GM12891 (cell line): ENCODE measurements around the genes NPAS2, TBC1D8 and MAP4K4.

DNA sequence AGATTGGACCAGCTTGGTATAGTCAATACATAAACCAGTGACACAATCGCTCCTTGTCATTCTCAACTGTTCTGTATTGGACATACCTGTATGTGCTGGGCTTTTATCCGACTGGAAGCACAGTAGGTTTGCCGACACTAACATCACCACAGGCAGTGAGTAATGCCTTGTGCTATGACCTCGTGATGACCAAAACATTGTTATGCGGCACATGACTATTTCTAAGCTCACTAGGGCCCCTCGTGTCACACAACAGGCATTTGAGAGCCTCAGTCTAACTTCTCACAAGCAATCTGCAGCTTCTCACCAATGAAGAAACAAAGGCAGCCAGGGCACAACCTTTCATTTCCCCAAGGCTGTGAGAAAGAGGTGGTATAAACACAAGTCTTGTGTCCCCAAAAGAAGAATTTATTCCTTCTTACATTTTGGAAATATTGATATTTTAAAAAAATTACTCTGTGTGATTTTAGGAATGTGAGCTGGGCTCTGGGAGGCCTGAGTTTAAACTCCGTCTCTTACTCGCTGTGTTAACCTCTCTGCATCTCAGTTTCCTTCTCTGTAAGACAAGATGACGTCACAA is 320.7 kb downstream of the AFF3 start:
- RRBS: no CpG with 5 or more reads among the region's 9 CpGs

DNA sequence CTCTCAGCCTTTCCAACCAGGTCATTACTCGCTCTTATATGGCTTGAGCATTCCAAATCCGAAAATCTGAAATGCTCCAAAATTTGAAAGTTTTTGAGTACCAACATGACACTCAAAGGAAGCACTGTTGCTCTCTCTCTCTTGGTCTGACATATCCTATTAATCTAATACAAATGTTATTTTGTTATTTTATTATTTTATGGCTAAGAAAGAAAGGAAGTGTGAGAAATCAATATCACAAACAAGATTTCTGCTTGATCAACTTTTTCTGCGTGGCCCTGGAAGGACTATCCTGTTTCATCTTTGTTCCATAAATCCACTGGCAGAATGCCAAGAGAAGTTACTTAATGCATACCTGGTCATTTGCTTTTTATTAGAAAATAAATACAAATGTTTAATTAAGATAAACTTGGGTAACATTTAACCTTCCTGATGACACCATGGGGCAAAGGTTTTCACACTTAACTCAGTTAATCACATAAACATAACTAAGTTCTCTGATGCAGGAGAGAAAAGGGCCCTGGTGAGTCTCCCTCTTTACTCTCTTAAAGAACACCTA is 203.4 kb downstream of the AFF3 start:
- RRBS: no CpG with 5 or more reads among the region's 3 CpGs

GRCh38 chr2:100068316-100068744 is 74.1 kb downstream of the AFF3 start:
- RRBS: no CpG with 5 or more reads among the region's 4 CpGs

DNA sequence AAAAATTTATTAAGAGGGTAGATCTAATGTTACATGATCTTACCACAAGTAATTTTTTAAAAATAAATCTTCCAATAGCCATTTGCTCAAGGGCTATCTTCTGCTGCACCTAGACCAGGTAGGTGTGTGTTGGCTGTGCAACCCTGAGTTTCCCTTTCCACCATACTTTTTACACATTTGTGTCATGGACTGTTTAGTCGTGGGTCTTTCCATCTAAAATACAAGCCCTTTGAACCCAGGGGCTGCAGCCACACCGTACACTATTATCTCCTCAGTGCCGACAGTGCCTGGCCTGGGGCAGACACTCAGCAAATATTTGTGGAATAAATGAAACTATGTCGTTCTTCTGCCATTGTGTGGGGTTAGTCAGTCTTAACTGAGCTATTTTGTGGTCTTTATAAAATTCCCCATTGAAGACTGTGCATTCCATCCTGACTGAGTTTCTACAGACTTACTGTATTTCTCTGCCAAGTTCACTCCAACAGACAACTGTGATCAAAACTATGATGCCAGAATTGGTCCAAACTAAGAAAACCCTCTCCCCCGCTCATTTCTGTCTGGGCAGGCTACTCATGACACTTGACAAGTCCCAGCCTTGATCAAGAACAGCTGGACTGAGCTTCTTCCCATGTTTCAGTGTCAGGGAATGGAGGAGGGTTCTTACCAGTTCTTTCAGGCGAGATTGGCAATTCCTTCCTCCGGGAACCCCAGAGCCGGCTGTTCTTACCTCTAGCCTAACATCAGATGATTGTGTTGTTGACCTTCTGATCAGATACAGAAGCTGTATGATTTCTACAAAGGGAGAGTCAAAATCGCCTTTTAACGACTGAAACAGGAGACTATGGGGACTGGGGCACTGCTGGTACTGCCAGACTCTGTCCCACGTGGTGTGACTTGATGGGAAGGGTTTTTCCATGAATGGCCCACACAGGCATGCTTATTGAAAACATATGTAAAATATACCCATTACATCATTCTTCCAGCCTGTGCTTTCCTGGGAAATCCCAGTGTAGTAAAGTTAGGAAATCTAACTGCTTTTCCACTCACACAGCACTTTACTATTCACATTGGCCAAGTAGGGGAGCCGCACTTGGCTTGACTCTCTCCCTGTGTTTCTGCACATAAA is 77.4 kb upstream of the NPAS2 start:
- RRBS: no CpG with 5 or more reads among the region's 12 CpGs

DNA sequence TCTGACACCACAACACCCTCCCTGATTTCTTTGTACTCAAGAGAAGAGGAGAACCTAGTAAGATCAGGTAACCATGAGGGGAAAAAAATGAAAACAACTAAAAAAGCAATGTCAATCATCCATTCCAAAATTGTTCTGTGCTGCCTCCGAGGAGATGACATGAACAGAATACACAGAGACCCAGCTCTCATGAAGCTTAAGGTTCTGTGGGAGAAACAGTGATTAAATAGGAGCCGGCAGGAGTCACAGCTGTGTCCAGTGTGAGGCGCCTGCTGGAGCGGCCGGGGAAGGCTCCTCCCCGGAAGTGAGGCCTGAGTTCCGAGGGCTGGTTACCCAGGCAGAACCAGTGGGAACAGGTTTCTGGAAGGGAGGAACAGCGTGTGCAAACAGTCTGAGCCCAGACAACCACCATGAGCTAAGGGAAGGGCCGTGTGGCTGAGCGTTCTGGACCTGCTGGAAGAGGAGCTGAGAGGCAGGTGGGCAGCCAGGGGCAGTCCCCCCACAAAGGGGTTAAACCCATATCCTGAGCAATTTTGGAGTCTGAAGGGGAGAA is 26.0 kb upstream of the NPAS2 start:
- RRBS: 91% methylated on average over 4 of the region's 10 CpGs

DNA sequence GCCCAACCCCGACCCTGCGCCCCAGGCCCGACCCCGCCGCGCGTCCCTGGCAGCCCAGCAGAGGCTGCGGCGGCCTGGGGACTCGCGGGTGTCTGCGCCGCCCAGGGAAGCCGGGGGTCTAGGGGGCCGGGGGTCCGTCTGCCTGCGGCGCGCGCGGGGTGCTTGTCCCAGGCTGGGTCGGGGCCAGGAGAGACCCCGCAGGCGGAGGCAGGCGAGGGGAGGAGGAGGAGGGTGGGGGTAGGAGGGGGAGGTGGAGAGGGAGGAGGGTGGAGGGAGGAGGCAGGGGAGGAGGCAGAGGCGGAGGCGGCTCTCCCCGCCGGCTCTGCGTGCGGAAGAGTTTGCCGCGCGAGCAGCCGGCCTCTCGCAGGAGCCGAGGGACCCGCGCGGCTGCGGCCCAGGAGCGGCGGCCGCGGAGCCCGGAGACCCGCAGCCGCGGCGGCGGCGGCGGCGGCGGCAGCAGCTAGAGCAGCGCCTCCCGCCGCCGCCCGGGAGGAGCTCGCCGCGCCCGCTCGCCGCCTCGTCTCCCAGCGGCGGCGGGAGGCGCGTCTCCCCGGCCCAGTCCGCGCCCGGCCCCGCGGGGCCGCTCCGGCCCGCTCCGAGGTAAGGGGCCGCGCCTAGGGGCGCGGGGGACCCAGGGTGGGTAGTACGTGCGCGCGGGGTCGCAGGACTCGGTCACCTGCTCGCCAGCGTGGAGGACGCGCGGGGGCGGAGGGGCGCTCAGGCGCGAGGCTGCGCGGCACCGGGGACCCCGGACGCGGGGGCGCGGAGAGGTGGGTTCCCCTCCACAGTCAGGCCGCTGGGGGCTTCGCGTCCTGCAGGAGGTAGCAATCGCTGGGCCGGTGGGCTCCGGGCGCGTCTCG is at the start of gene NPAS2:
NPAS2 (plus strand) TSS at position 325 of the 860 bp plus-strand sequence.
- RRBS: 4% methylated on average over 48 of the region's 118 CpGs

- RRBS: 69% methylated on average over 10 of the region's 51 CpGs
Measured at GRCh38 chr2:100820675-100821560, 979 bp downstream of the NPAS2 start.

DNA sequence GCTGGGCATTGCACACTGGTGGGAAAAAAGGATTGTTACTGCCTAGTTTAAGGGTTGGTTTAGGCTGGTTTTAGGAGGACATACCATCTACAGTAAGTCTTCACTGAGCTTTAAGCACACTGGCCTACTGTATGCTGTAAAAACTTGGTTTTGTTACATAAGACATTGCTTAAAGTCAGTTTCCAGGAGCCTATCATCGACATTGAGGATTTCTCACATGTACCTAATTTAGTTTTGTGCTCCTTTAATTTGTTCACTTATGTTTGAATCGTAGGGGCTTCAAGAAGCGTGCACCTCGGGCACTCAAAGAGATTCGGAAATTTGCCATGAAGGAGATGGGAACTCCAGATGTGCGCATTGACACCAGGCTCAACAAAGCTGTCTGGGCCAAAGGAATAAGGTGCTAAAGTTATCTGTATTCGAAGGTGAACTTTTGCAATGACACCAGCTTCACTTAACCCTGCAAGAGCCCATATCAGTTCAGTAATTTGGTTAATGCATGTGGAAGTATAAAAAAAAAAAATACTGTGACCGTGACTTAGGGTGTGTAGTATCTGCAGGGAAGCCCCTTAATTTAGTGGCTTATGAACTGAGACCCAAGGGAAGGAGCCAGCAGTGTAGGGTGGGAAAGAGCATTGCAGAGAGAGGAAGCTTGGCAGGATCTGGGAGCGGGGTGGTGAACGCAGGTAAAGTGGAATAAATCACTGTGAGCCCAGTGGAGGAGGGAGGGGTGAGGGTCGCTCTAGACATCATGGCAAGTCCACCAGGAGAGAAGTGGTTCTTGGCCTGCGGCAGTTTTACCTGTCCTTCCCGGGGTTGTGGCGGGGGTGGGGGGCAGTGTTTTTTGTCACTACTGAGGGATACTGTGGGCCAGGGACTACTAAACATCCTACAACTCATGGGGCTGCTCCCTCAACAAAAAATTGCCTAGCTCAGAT is 2.1 kb downstream of the RPL31 start:
- RRBS: no CpG with 5 or more reads among the region's 14 CpGs

- RRBS: 79% methylated on average over 5 of the region's 26 CpGs
Measured at GRCh38 chr2:101027917-101028814, 26.1 kb downstream of the RPL31 start.

GRCh38 chr2:101151329-101151777 is at the start of gene TBC1D8:
Gene TBC1D8, minus strand, starts transcription at chr2:101151382.
- RRBS: under 1% methylated on average over 18 of the region's 55 CpGs

DNA sequence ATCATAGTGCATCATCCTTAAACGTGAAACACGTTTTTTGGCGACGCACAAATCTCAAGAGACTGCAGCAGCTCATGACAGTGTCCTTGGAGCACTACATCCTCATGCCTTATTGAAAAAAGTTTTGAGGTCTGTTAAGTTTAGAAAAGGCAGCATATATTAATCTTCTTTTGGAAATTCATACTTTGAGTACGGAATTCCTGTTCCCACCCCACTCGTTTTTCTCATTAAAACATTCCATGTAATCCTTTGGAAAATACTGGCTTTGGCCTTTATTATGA is 15.7 kb downstream of the CNOT11 start:
- RRBS: no CpG with 5 or more reads among the region's 6 CpGs

DNA sequence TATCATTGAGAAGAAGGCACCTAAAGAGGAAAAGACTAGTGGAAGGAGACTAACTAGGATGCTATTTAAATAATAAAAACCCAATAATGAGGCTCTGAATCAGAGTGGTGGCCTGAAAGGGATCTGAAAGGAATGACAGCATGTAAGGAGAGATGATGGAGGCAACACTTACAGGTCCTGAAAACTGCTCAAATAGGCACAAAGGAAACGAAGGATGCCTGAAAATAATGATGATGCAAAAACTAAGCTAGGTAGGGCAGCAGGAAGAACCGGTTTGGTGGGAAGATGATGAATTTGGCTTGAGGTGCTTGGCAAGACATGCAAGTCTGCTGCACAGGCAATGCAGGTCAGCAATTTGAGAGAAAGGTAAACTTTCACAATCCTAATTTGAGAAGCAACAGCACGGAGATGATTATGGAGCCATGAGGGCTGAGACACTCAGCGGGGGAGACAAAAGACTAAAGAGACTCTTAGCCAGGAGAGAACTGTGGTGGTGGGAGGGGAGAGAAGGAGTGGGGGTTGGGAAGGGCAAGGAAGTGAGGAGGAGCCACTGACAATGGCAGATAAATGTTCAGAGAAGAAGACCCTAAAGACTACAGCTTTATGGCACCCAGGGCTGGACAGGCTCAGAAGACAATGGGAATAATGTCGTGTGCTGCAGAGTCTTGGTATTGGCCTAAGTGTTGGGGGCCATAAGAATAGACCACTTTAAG is 19.3 kb upstream of the RNF149 start:
- RRBS: no CpG with 5 or more reads among the region's 5 CpGs

DNA sequence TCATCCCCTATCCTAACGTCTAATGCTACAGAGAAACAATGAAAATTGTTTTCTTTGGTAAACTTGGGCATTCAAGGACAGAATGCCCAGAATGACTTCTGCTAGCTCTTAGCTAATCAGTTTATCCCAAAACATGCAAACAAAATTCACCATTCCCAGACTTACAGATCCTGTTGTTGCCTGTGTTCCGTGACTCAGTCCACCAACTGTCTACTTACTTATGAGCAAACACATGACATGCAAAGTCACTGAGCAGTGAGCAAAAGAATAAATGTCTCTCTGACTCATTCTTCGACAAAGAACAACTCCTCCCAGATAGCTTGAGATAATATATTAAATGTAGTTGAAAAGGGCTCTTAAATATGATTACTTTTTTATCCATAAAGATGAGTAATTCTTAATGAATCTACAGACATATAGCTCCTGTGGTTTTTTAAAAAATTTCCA is 9.0 kb upstream of the CREG2 start:
- RRBS: no CpG with 5 or more reads among the region's 3 CpGs

DNA sequence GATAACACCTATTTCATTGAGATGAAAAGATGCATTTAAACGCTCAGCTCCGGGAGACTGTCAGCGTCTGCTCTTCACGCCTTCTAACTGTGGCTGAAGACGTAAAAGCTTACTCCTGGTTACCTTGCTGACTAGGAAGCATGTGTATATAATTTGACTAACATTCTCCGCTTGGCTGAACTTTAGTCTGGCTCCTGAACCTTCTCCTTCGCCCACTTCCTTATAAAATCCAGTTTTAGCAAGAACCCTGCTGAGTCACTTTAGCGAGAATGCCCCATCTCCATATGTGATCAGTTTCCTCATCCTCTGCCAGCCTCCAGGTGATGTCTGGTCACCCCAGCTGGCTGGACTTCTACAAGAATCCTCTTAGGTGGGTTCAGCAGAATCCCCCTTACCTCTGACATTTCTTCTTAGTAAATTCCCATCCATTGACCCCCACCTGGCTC is 12.8 kb upstream of the CREG2 start:
- RRBS: no CpG with 5 or more reads among the region's 8 CpGs

DNA sequence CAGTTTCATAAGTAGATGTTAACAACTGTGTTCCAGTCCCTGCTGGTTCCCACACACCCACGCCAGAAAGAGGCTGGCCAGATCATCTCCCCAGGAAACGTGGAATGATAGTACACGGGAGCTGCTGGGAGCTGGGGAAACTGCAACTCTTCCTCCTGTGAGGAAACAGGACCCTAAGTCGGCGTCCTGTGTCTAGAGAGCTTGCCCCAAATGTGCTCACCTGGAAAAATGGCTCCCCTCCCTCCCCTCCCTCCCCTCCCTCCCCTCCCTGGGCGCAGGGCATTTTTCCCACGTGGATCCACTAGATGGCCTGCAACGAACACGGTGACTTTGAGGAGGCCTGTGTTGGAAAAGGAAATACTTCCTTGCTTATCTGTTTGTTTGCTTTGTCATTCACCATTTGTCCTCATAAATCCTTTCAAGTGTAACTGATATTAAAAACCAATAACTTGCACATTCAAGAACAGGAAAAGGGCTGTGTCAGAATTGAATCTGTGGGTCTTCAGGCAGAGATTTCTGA is 43.9 kb upstream of the RFX8 start:
- RRBS: no CpG with 5 or more reads among the region's 9 CpGs

GRCh38 chr2:101696439-101697120 is 927 bp upstream of the MAP4K4 start:
- RRBS: 0% methylated on average over 1 of the region's 28 CpGs

GRCh38 chr2:101697294-101698373 is at the start of gene MAP4K4:
Gene MAP4K4, plus strand, starts transcription at chr2:101697707.
- RRBS: 2% methylated on average over 73 of the region's 160 CpGs

- RRBS: 18% methylated on average over 2 of the region's 6 CpGs
Measured at GRCh38 chr2:101699795-101700154, 2.3 kb downstream of the MAP4K4 start.

- RRBS: no CpG with 5 or more reads among the region's 8 CpGs
Measured at GRCh38 chr2:101781625-101782248, 84.2 kb downstream of the MAP4K4 start.

- RRBS: no CpG with 5 or more reads among the region's 6 CpGs
Measured at GRCh38 chr2:101835756-101836250, 138.3 kb downstream of the MAP4K4 start.